Omental fat pad (tissue), 4 donors: Measurements from ENCODE around the genes CLEC6A and A2ML1.

GRCh38 chr12:7927323-7927893, 8.6 kb downstream of the SLC2A3 start:
- PRO-cap = no peak
- RAMPAGE, long total RNA, 4 experiments = no peak in any of the 4 experiments

GRCh38 chr12:7937744-7938528, 1.9 kb upstream of the SLC2A3 start:
- PRO-cap = no peak
- RAMPAGE, long total RNA, 4 experiments = no peak in any of the 4 experiments

- PRO-cap = no peak
- RAMPAGE, long total RNA, 4 experiments = no peak in any of the 4 experiments
These were observed 32.9 kb upstream of the SLC2A3 start for GRCh38 chr12:7968942-7969245.

DNA sequence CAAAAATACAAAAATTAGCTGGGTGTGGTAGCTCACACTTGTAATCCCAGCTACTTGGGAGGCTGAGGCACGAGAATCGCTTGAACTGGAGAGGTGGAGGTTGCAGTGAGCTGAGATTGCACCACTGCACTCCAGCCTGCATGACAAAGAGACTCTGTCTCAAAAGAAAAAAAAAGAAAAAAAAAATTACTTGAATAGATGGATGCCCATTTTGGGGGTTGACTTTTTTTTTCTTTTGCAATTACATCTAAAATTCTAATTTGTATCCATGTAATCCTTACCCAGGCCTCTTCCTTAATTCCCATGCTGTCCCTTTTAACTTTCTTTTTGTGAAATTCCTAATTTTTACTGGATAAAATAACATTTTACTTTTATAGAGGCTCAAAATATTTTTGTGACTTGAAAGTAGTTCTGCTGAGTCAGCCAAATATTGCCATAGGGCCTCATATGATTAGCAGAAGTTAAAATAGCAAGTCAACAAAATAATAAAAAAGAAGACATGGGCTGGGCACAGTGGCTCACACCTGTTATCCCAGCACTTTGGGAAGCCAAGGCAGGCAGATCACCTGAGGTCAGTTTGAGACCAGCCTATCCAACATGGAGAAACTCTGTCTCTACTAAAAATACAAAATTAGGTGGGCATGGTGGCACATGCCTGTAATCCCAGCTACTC, 2.1 kb downstream of the C3AR1 start:
- PRO-cap = no peak
- RAMPAGE, long total RNA, 4 experiments = no peak in any of the 4 experiments

GRCh38 chr12:8282009-8282551, 54.7 kb upstream of the FAM90A1 start:
- PRO-cap = no peak
- RAMPAGE, long total RNA, 4 experiments = no peak in any of the 4 experiments

DNA sequence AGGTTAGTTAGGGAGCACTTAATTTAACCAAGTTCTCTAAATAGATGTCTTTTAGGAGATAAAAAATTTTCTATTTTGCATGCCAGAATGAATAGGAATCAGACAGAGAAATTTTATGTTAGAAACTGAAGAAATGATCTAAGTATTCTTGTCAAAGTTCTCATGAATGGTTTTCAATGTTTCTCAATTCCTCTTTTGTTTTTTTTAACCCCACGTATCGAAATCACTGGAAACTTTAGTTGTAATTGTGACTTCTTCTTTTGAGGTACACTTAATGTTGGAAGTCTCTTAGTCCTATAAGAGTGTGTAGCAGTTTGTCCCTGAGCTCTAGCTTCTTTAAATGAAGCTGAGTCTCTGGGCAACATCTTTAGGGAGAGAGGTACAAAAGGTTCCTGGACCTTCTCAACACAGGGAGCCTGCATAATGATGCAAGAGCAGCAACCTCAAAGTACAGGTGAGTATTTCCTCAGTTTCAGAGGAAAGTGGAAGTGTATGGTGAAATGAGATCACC, at the start of gene CLEC6A:
Gene CLEC6A, plus strand, starts transcription at position 274 of the 511 bp plus-strand sequence.
- PRO-cap = no peak
- RAMPAGE, long total RNA, 4 experiments = no peak in any of the 4 experiments

DNA sequence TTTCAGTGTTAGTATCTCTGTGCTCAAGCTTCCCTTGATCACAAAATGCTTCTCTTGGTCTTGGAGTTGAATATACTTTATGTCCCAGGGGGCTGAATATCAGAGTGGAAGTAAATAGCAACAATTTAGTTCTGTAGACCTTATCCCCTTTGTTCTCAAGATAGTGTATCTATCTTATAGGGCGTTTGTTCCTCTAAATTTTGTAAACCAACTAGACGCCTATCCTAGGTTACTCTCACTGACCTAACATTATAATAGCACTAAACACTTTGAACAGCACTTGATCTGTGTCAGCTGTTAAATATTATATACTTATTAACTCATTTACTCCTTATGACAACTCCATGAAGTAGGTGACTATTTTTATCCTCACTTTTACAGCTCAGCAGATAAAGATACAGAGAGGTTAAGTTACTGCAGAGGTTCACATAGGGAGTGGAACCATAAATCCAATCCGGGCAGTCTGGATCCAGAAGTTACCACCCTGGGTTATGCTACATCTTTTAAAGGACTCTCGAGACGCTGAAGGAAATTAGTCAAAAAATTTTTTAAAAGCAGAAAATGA, 1.5 kb upstream of the RIMKLB start:
- PRO-cap = no peak
- RAMPAGE, long total RNA, 4 experiments = no peak in any of the 4 experiments

- PRO-cap = no peak
- RAMPAGE, long total RNA, 4 experiments = no peak in any of the 4 experiments
These were observed at the start of gene A2ML1 for GRCh38 chr12:8822428-8822731. Gene A2ML1, plus strand, starts transcription at chr12:8822621.

GRCh38 chr12:8822981-8823870, 805 bp downstream of the A2ML1 start:
- PRO-cap = no peak
- RAMPAGE, long total RNA, 4 experiments = no peak in any of the 4 experiments

- PRO-cap = no peak
- RAMPAGE, long total RNA, 4 experiments = start-site peak on the plus strand in 1 of 4 experiments, at chr12:9065161-9065177 at its widest, 8 reads per replicate; start-site peak on the minus strand in 1 of 4 experiments, at chr12:9065017-9065046 at its widest, 6 reads per replicate
These were observed 50.9 kb downstream of the A2M start for GRCh38 chr12:9064772-9065356.

GRCh38 chr12:9106728-9108088, 8.5 kb downstream of the A2M start:
- PRO-cap = no peak
- RAMPAGE, long total RNA, 4 experiments = no peak in any of the 4 experiments

DNA sequence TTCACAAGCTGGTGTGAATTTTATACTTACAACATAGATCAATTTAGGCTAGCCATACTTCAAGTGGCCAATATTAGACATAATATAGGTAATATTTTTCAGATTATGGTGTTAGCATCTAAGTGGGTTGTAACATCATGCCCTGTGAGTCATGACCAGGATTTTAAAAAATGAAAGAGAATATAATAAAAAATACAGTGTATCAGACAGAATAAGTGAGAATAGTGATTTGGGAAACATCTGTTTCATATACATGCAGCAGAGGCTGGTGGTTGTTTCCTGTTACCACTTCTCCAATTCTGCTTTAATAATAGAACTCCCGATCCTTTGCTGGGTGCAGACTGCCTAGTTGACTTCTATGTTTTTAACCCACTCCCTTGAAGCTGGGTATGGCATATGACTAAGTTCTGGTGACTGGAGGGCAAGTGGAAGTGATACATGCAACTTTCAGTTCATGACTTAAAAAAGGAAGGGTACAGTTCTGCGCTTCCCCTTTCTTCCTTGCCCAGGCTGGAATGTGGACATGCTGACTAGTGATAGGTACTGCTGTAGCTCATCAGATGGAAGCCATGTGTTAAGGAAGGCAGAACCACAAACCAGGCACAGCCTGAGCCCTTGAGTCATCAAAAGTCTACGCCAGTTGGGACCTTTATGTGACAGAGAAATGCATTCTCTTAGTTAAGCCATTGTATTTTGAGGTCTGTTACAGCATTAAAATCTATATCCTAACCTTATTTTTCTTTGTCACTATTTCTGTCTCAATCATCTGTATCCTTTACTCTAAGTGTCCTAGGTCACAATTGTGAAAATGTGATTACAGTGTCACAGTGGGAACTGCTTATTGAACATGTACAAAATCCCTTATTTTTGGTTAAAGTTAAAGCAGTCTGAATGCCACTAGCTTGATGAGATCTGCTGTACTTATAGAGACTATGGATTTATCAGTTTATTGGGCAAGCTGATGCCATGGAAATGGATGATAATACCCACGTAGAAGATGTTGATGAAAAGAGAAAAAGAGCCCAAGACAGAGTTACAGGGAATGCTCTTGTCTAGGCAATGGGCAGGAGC, 2.5 kb upstream of the A2M start:
- PRO-cap = no peak
- RAMPAGE, long total RNA, 4 experiments = no peak in any of the 4 experiments

GRCh38 chr12:9144753-9145246, 29.1 kb upstream of the A2M start:
- PRO-cap = no peak
- RAMPAGE, long total RNA, 4 experiments = no peak in any of the 4 experiments

GRCh38 chr12:9237896-9238389, 29.7 kb upstream of the PZP start:
- PRO-cap = no peak
- RAMPAGE, long total RNA, 4 experiments = no peak in any of the 4 experiments

GRCh38 chr12:9239810-9240780, 31.9 kb upstream of the PZP start:
- PRO-cap = no peak
- RAMPAGE, long total RNA, 4 experiments = start-site peak on the plus strand in 1 of 4 experiments, at chr12:9240315-9240409 at its widest, 15 reads per replicate; start-site peak on the minus strand in 2 of 4 experiments, at chr12:9240244-9240355 at its widest, 10 reads per replicate

- PRO-cap = no peak
- RAMPAGE, long total RNA, 4 experiments = no peak in any of the 4 experiments
These were observed 28.2 kb downstream of the CD69 start for GRCh38 chr12:9732481-9732849.

- PRO-cap = no peak
- RAMPAGE, long total RNA, 4 experiments = no peak in any of the 4 experiments
These were observed 4.5 kb downstream of the CD69 start for GRCh38 chr12:9756127-9756596.

DNA sequence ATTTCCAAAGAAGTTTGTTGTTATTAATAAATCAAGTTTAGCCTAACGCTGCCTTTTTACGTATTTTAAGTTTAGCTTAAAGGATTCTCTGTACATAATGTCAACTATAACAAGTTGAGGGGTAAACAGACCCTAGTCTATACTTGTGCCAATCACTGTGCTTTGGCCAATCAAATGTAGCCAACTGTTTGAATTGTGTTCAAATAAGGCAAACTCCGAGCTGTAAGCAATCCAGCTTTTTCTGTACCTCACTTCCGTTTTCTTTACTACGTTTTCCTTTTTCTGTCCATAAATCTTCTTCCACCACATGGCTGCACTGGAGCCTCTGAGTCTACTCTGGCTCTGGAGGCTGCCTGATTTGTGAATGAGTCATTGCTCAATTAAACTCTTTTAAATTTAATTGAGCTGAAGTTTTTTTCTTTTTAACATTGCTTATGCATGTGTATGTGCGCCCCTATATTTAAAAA, 29.7 kb downstream of the CLEC1A start:
- PRO-cap = no peak
- RAMPAGE, long total RNA, 4 experiments = no peak in any of the 4 experiments

- PRO-cap = no peak
- RAMPAGE, long total RNA, 4 experiments = no peak in any of the 4 experiments
These were observed 12.0 kb downstream of the GABARAPL1 start for GRCh38 chr12:10224592-10225113.

DNA sequence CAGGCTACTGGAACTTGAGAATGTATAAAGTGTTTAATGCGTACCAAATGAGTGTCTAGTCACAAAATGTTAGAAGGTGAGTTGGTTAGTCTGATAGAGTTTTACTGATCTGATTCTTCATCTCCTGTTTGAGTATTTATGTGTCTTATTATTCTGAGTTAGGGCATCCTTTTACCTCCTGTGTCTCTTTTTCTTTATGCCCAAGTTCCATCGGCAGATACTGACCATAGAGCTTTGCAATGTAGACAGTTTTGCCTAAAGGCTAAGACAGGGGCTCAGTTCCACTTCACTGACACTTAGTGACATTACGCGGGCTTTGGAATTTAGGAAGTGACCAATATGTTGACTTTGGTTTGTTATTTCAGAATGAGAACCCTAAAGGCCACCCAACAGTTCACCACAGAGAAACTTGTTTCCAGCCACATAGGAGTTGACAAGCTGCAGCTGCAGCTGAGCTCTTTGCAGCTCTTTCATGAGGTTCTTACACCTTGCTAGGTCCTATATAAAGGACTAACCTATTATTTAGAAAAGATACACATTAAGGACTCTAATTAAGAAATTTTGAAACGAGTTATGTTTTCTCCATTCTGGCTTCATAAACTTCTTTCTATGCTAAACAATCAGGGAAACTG, 18.7 kb upstream of the KLRD1 start:
- PRO-cap = no peak
- RAMPAGE, long total RNA, 4 experiments = no peak in any of the 4 experiments